Melanocyte of skin (primary cell): ENCODE data around the gene GOLGA6L1.

DNA sequence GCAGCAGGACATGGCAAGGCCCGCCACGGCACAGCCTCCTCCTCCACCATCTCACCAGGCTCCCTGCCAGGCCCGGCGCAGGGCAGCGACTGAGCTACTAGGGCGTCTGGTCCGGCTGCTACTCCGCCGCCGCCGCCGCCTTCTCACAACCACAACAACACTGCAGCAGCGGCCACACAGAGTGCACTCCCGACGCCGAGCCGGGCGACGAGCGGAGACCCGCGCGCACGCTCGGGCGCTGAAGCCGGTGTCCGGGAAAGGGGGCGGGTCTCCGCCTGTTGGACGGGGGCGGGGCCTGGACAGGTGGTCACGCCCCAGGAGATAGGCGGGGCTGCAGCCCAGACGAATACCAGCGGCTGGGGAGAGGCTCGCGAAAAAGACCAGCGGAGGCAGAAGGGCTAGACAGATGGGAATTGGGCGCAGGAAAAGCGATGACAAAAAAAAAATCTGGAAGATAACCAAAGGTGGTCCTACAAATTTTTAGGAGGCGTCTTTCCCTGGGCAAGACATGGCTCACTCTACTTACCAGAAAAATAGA is 110.1 kb downstream of the POTEB2 start:
- CAGE, long polyA plus RNA, 2 experiments, result no peak in any of the 2 experiments

DNA sequence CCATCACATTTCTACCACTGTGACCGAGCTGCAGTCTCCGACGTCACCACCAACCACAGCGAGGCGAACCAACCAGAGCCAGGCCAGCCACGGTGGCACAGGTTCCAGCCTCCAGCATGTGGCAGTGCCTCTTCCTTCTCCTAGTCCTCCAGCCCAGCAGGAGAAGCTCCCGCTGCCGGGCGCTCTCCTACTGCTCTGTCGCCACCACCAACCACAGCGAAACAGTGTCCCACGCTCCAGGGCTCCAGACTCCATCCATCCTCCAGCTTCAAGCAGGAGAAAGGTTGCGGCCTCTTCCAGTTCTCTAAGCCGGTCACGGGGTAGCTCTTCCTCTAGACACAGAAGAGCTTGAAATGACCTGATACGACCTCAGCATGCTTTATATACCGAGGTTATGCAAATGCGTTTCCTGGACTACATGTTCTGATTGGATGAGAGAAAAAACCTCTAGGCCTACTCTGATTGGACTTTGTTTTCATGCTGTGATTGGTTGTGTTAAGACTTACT is 177.7 kb downstream of the POTEB3 start:
- CAGE, long polyA plus RNA, 2 experiments, result no peak in any of the 2 experiments

DNA sequence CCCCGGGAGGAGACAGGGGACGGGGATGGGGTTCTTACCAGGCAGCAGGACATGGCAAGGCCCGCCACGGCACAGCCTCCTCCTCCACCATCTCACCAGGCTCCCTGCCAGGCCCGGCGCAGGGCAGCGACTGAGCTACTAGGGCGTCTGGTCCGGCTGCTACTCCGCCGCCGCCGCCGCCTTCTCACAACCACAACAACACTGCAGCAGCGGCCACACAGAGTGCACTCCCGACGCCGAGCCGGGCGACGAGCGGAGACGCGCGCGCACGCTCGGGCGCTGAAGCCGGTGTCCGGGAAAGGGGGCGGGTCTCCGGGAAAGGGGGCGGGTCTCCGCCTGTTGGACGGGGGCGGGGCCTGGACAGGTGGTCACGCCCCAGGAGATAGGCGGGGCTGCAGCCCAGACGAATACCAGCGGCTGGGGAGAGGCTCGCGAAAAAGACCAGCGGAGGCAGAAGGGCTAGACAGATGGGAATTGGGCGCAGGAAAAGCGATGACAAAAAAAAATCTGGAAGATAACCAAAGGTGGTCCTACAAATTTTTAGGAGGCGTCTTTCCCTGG is 115.3 kb downstream of the POTEB3 start:
- CAGE, long polyA plus RNA, 2 experiments, result no peak in any of the 2 experiments

GRCh38 chr15:22776004-22776576 is 10.4 kb upstream of the NIPA1 start:
- CAGE, long polyA plus RNA, 2 experiments, result no peak in any of the 2 experiments

DNA sequence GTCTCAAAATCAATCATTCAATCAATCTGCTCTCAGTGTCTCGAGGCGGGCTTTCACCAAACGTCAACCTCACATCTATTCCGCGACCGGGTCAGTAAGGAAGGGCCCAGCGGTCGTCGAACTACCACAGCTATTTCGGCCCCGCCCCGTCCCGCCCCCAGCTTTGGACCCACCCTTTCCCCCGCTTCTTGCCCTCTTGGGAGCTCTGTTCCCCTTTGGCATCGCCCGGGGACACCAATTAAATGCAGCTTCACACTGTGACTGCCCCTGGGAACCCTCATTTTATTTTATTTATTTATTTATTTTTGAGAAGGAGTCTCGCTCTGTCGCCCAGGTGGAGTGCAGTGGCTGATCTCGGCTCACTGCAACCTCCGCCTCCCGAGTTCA is 1.0 kb upstream of the NIPA2 start:
- CAGE, long polyA plus RNA, 2 experiments, result no peak in any of the 2 experiments

DNA sequence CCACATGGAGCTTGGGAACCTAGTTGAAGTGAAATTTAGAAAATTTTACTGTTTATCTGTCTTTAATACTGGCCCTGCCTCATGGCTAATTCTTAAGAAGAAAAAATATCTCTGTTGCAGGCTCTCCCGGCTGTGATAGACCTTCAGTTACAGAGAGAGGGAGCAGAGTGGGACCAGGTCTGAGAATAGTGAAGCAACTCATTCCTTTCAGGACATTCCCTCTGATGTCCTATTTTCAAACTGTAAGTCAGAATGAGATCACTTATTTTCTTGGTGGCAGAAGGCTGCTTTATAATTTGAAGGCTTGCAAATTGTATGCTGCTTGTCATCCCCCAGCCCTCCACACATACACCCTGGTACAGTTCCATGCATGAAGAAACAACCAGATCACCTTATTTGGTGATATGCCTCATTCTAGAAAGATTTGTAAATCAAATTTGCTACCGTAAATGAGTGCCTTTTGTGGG is 6.6 kb downstream of the NIPA2 start:
- CAGE, long polyA plus RNA, 2 experiments, result no peak in any of the 2 experiments

DNA sequence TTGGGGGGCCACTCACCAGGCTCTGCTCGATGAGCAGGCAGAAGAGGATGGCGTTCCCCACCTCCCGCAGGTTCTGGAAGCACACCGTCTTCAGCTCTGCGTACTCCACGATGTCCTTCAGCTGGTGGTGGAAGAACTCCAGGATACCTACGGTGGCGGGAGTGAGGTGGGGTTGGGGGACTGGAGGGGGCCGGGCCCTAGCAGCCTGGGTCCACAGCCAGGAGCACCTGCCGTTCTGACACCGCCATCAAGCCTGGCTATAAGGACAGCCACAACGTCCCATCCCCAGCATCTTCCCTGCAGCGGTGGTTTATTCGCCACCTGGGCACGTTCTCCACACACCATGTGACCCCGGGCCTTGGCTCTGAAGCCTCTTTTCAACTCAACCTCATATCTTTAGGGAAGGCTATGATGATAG is 41.4 kb downstream of the NIPA2 start:
- CAGE, long polyA plus RNA, 2 experiments, result no peak in any of the 2 experiments

DNA sequence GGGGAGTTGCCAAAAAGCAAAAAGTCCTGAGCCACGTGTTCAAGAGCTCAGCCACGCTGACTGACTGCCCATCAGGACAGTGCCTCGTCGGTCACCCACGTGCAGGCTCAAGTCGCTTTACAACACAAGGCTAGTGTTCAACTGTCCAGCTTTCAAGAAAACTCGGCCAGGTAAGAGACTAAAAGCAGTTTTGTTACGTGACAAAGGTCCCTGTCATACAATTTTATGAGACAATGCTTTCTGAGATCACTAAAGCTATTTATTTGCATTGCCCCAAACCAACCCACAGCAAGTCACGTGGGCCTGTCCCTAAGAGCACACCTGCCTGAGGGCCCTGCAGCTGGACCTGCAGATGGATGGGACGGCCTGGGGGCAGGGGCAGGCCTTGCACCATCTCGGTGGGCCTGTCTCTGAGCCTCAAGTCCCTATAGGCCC is 42.7 kb downstream of the NIPA2 start:
- CAGE, long polyA plus RNA, 2 experiments, result no peak in any of the 2 experiments

GRCh38 chr15:22951865-22952290 is 28.3 kb downstream of the CYFIP1 start:
- CAGE, long polyA plus RNA, 2 experiments, result no peak in any of the 2 experiments

DNA sequence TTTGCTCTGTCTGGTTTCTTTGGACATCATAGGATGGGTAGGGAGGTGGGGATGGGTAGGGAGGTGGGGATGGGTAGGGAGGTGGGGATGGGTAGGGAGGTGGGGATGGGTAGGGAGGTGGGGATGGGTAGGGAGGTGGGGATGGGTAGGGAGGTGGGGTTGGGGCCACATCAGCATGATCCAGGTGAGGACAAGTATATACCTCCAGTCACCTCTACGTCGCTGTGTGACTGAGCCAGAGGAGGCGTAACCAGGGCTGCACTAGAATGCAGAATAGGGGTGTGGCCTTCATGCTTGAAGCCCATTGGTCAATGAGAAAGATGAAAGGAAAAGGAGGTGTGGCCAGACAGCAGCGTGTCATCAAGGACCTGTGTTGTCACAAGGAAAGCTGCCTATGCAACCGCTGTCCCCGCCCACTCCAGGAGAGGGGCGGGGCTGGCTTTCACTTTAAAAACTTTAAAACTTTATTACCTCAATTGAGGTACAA is at the start of gene GOLGA6L1:
Gene GOLGA6L1, minus strand, starts transcription at position 268 of the 487 bp plus-strand sequence.
- CAGE, long polyA plus RNA, 2 experiments, result no peak in any of the 2 experiments

- CAGE, long polyA plus RNA, 2 experiments, result no peak in any of the 2 experiments
Measured at GRCh38 chr15:23395083-23395534, 40.6 kb downstream of the GOLGA8S start.

DNA sequence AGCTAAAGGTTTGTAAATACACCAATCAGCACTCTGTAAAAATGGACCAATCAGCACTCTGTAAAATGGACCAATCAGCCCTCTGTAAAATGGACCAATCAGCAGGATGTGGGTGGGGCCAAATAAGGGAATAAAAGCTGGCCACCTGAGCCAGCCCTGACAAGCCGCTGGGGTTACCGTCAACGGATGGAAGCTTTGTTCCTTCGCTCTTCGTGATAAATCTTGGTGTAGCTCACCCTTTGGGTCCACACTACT is 69.8 kb upstream of the NDN start:
- CAGE, long polyA plus RNA, 2 experiments, result no peak in any of the 2 experiments

DNA sequence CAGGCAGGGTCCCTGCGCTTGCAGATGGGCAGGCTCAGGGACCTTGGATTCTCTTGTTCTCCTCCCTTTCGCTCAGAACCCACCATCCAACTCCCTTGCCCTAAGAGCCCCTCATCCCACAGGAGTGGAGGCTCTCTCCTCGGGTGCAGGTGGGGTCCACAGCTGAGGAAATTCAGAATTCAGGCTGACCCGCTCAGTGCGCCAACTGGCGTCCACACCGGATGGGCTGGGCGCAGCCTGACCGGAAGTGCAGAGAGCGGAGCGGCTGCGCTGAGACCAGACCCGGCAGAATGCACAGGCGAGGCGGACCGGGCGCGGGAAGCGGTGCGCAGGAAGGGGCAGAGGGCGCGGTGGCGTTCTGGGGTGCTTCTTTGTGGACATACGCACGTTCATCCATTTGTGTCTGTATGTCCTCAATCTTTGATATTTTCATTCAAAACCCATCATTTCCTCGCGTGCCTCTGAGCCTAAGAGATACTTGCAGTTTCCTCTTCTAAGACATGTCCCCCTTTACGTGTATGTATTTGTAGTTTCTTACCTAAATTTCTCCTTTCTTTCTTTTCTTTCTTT is 210.5 kb upstream of the NDN start:
- CAGE, long polyA plus RNA, 2 experiments, result no peak in any of the 2 experiments

DNA sequence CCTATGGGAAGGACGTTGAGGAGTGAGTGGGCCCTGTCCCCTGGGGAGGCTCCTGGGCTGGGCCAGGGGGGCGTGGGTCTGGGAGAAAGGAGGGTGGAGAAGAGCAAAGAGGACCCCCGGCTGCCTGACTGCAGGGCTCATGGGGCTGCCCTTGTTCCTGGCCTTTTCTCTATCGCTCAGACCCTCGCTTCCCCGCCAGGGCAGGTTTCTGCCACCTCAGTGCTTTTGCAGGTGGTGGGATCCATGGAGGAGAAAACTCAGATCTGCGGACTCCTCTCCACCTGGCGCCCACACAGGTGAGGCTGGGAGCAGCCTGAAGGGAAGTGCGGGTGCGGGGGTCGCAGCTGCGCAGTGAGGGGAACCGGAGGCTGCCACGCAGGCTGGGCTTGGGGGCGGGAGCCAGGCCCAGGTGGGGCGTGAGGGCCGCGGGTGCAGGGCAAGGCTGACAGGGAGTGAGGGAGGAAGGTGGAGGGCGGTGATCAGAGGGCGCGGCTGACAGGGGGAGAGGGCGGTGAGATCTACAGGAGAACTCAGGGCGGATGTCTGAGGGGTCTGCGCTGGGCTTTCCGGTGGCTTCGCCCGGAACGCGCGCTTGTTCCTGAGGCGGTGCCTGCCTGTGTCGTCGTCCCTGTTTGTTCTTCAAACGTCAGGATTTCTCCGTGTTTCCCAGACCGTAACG is 248.7 kb upstream of the NPAP1 start:
- CAGE, long polyA plus RNA, 2 experiments, result no peak in any of the 2 experiments

DNA sequence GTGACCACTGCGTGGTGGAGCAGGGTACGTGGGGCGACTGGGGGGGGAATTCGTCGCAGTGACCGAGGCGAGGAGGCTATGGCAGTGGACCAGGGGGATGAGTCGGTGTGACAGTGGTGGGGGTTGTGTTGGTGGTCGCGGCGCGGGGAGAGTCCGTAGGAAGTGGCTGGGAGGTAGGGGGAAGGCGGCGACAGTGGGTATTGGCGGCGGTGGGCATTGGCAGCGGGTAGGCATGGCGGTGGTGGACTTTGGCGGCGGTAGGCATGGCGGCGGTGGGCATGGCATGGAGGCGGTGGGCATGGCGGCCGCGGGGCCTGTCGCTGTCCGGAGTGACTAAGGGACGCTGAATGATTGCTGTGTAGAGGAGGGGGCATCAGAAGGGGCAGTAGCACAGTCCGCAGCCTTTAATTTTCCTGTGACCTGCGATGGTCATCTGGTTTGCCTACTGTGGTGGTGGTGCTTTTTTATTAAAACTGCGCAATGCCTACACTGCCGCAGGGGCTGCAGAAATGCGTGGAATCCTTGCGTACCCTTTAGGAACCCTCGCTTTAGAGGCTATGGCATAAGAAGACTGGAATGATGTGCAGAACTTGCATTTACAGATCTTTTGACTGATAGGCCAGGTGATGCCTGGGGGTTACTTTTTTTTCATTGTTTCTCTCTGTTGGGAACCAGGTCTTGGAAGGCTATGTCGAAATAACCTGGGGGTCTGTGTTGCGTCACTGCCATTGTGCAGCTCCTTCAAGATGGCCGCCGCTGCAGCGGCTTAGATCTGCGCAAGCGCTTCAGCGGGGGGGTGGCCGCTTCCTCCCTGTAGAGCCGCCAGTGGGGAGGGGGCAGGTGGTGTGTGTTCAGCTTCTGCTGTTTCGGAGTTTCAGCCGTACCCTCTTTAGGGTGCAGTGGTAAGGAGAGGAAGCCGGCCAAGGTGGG is 1.0 kb downstream of the SNRPN start:
- CAGE, long polyA plus RNA, 2 experiments, result no peak in any of the 2 experiments

GRCh38 chr15:25399468-25400020 is 39.3 kb downstream of the UBE3A start:
- CAGE, long polyA plus RNA, 2 experiments, result no peak in any of the 2 experiments

DNA sequence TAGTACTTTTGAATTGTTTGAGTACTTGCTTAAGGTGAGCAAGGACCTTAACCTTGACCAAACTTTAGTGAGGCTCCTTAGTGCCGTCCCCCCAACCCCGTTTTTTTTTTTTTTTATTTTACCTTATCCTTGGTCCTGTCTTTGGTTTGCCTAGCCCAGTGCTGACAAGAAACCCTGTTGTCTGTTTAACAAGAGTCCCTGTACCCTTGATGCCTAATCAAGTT is 77.1 kb upstream of the UBE3A start:
- CAGE, long polyA plus RNA, 2 experiments, result no peak in any of the 2 experiments

- CAGE, long polyA plus RNA, 2 experiments, result no peak in any of the 2 experiments
Measured at GRCh38 chr15:25846173-25846877, 16.8 kb downstream of the ATP10A start.

GRCh38 chr15:25861826-25862291 is 1.3 kb downstream of the ATP10A start:
- CAGE, long polyA plus RNA, 2 experiments, result no peak in any of the 2 experiments

DNA sequence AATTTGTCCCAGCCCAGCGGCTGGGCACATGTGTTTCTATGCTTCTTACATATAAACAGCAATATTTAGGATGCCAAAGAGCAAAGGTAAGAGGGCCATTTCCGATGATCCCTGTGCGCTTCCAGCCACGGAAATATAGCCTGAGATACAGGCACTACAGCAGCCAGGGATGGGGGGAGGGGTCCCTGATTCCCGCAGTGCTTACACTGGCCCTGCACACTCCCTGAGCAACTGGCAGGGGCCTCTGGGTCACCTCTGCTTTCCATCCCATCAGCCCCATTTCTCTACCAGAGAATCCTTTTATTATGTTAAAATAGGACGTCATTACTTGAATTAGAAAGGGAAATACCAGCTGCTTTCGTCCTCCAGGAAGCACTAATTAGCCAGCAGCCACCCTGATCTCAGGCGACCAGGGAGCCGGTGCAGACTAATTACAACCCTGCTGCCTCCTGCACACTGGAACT is 372.2 kb upstream of the ATP10A start:
- CAGE, long polyA plus RNA, 2 experiments, result no peak in any of the 2 experiments